T47D (cell line): Measurements from ENCODE around the gene POLR3E.

DNA sequence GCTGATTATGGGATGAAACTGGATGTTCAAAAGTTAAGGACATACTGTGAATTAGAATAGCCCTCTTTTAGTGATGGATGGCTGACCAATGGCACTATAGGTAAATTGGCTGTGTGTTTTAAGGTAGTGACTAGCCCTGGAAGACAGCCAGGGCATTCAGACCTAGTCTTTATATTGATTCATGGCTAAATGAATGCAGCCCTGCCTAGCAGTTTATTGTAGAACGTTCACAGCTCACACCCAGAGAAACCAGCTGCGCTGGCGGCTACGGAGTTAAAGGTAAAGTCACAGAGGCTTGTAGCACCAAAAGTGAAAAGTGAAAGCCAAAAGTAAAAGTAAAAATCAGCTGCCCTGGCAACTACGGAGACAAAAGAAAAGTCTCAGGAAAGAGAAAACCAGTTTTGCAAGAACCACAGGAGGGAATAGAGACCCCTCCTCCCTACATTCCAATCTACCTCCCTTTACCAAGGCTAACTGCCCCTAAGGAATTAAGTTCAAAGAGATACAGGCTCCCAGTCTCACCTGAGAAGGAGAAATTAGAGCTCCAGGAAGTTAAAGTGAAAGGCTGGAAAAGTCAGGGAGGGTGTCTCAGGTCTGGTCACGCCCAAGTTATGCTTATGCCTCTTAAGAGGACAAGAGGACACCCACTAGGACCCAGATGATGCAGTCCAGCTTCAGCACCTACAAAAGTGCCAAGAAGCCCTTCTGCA lies 21.7 kb downstream of the ACSM1 start:
- RRBS = no CpG with 5 or more reads among the region's 6 CpGs

GRCh38 chr16:20736225-20737274 lies 5.1 kb downstream of the THUMPD1 start:
- RRBS = no CpG with 5 or more reads among the region's 8 CpGs

DNA sequence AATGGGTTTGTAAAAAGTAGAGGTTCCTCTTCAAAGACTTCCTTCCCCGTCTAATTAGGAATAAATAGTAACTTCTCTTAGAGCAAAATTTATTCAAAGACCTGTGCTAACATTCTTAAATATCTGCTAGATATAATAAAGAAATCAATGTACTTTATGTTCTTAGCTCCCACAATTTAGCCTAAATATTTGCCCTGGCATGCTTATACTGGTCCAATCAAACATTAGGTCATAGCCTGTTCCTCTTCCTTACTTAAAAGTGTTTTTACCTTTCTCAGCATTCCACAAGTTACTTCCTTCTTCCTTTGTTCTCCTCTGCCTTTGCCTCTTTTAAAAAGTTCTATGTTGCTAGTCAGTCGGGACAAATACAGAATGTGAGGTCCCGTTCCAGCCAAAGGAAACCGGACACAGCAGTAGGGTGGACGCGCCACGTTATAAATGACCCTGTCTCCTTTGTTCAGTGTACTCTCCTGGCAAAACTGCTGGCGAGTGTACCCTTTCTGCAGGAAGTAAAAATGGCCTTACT lies 763 bp downstream of the ERI2 start:
- RRBS = no CpG with 5 or more reads among the region's 8 CpGs

- RRBS = no CpG with 5 or more reads among the region's 4 CpGs
These were observed 31.3 kb downstream of the DCUN1D3 start for GRCh38 chr16:20868810-20869377.

GRCh38 chr16:20897977-20898750 lies 2.0 kb downstream of the DCUN1D3 start:
- RRBS = no CpG with 5 or more reads among the region's 8 CpGs

GRCh38 chr16:20910486-20911192 lies 10.1 kb downstream of the LYRM1 start:
- RRBS = no CpG with 5 or more reads among the region's 5 CpGs

DNA sequence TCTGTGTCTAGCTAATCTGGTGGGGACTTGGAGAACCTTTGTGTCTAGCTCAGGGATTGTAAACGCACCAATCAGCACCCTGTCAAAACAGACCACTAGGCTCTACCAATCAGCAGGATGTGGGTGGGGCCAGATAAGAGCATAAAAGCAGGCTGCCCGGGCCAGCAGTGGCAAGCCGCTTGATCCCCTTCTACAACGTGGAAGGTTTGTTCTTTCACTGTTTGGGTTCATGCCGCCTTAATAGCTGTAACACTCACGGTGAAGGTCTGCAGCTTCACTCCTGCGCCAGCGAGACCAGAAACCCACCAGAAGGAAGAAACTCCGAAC lies 2.7 kb upstream of the DNAH3 start:
- RRBS = no CpG with 5 or more reads among the region's 9 CpGs

DNA sequence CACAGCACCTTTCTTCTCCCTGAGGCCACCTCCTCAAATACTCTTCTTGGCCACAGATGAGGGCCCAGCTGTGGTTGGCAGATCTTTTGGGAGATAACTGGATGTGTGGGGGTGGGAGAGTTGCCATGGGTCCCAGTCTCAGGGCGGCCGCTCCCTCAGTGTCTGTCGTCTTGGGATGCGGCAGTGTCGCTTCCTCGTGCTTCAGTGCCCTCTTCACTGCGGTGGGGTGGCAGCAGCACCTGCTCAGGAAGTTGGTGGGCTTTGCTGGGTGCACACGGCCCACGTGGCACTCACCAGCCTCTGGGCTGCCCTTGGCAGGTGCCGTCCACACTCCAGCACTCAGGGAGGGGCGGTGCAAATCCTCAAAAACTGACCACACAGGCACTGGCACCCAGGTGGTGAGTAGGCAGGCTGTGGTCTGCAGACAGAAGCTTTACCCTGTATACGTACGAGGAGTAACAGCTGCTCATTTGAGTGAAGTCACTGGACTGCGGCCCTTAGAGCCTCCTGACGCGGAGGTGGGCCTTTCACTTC lies 81.9 kb upstream of the CRYM start:
- RRBS = no CpG with 5 or more reads among the region's 16 CpGs

DNA sequence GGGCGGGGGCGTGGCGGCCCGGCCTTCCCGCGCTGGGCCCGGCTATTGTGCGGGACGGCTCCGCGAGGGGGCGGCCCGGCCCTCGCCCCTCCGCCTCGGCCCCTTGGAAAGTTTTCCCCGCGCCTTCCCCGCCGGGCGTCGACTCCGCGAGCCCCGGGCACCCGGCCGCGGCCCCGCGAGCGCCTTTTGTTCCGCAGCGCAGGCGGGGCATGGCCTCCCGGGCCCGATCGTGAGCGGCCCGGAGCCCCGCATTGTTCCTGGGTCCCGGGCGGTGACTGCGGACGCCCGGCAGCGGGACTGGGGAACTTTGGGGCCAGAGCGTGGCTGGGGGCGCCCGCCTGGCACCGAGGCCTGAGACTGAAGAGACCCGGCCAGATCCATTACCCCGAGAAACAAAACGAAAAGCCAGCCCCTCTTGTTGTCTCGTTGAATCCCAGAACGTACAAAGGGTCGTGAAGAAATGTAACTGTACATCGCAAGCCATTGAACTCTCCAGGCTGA lies 594 bp downstream of the METTL9 start:
- RRBS = 2% methylated on average over 30 of the region's 57 CpGs

DNA sequence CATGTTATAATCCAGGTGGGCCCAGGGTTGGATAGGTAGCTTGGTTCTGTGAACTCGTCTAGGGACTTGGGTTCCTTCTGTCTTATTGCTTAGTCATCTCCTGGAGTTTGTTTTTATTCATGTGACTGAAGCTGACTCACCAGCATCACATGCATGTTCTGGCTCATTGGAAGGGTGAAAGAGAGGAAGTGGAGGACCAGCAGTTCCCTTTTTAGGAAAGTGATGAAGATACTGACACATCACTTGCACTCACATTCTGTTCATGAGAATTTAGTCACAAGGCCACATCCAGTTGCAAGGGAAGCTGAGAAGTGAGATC lies 67.1 kb downstream of the NPIPB4 start:
- RRBS = no CpG with 5 or more reads among the region's 1 CpG

- RRBS = no CpG with 5 or more reads among the region's 51 CpGs
These were observed 37.4 kb downstream of the NPIPB4 start for GRCh38 chr16:21819969-21820787.

- RRBS = 76% methylated on average over 4 of the region's 13 CpGs
These were observed 5.9 kb downstream of the PDZD9 start for GRCh38 chr16:21994878-21995458.

DNA sequence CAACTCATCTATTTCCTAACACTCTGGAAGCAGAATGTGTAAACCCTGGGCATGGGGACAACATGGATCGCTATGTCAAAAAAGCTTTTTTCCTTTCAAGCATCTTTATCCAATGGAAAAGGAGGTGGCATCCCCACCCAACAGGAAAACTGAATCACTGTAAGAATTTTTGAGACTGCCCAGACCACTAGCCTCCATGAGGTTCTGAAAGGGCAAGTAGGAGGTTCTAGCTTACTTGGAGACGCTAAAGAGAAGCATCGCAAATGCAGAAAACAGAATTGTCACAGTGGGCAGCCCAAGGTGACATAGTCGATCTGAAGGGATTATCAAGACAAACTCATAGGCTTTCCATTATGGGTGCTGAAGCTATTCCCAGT lies 13.4 kb upstream of the EEF2K start:
- RRBS = no CpG with 5 or more reads among the region's 4 CpGs

- RRBS = no CpG with 5 or more reads among the region's 6 CpGs
These were observed 1.3 kb downstream of the EEF2K start for GRCh38 chr16:22207480-22207753.

- RRBS = no CpG with 5 or more reads among the region's 4 CpGs
These were observed 5.2 kb upstream of the POLR3E start for GRCh38 chr16:22291853-22292593.

DNA sequence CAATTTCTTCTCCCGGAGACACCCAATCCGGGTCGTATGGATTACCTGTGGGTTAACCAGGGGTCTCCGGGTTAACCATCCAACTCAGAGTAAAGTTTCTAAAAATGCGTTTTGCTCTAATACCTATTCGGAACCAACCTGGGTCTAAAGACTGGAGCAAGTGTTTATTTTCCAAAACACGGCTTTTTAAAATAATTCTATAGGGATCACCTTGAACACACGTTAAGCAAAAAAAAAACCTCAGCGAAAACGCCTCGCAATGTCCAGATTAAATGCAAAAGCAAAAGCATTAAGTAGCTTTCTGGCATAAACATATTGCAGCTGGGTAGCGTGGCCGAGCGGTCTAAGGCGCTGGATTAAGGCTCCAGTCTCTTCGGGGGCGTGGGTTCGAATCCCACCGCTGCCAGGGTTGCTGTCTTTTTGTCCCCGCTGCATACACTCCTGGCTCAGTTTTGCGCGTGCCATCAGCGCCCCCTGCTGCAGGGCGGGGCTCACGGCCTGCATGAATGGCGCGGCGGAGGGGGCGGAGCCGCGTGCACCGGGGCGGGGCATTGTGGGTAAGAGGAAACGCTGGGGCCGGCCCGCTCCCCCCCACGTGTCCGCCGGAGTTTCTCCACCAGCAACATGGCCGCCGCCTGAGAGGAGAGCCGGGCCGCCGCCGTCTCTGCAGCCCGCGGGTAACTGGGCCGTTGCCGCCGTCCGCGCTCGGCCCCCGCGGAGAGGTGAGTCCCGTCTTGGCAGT lies at the start of gene POLR3E:
TSS of gene POLR3E (plus strand) at position 594 of the 742 bp plus-strand sequence.
- RRBS = under 1% methylated on average over 13 of the region's 56 CpGs

GRCh38 chr16:22320922-22321737 lies 23.9 kb downstream of the POLR3E start:
- RRBS = no CpG with 5 or more reads among the region's 19 CpGs

DNA sequence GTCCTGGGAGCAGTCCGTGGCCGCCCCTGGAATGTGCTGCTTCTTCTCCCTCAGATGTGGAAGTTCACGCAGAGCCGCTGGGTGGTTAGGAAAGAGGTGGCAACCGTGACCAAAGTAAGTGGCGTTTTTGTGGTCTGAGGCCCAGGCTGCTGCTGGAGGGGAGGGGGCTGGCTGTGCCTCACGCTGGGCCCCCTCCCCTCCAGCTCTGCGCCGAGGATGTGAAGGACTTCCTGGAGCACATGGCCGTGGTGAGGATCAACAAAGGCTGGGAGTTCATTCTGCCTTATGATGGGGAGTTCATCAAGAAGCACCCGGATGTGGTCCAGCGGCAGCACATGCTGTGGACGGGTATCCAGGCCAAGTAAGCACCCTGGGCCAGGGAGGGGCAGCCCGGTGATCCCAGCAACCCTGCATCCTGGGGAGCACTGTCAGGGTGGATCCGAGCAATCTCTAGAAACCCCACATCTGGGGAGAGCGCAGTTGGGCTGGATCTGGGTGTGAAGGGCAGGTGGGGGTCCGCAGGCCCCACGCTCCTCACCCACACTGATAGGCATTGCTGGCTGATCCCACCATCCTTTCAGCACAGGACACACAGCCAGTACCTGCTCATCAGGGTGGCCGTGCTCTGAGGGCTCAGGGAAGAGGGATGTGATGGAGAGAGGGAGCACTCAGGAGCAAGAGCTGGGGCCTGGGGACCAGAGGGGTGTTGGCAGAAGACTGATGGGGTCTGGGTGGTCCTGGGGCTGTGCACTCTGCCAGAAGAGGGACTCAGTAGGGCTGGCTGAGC lies 27.3 kb downstream of the POLR3E start:
- RRBS = 92% methylated on average over 4 of the region's 19 CpGs

DNA sequence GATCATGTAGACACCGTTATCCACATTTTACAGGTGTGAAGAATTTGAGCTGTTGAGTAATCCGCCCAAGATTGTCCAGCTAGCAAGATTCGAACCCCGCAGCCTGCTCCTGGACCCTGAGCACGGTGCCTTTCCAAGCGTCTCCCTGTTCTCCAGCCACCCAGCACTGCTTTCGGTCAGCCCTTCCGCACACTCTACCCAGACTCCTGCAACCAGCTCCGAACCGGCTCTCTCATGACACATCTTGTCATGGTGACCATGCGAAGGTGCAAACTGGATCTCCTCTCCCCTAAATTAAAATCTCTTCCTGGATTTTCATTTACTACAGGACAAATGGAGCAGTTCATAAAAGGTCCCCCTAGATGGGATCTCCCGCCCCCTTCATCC lies 91.0 kb downstream of the USP31 start:
- RRBS = no CpG with 5 or more reads among the region's 12 CpGs